Measurements from ENCODE around the genes RPS6KB2, AIP and ALDH3B2.

- PRO-cap = no peak
- RRBS = 89% methylated on average over 4 of the region's 10 CpGs
Measured at GRCh38 chr11:67404537-67405169, 770 bp downstream of the TBC1D10C start.

- PRO-cap = bidirectional peak, plus-strand start at chr11:67428494, minus-strand start at chr11:67428111
- RRBS = 2% methylated on average over 15 of the region's 55 CpGs
Measured at GRCh38 chr11:67428035-67428698, at the start of gene RPS6KB2. Gene RPS6KB2, plus strand, starts transcription at chr11:67428494.

DNA sequence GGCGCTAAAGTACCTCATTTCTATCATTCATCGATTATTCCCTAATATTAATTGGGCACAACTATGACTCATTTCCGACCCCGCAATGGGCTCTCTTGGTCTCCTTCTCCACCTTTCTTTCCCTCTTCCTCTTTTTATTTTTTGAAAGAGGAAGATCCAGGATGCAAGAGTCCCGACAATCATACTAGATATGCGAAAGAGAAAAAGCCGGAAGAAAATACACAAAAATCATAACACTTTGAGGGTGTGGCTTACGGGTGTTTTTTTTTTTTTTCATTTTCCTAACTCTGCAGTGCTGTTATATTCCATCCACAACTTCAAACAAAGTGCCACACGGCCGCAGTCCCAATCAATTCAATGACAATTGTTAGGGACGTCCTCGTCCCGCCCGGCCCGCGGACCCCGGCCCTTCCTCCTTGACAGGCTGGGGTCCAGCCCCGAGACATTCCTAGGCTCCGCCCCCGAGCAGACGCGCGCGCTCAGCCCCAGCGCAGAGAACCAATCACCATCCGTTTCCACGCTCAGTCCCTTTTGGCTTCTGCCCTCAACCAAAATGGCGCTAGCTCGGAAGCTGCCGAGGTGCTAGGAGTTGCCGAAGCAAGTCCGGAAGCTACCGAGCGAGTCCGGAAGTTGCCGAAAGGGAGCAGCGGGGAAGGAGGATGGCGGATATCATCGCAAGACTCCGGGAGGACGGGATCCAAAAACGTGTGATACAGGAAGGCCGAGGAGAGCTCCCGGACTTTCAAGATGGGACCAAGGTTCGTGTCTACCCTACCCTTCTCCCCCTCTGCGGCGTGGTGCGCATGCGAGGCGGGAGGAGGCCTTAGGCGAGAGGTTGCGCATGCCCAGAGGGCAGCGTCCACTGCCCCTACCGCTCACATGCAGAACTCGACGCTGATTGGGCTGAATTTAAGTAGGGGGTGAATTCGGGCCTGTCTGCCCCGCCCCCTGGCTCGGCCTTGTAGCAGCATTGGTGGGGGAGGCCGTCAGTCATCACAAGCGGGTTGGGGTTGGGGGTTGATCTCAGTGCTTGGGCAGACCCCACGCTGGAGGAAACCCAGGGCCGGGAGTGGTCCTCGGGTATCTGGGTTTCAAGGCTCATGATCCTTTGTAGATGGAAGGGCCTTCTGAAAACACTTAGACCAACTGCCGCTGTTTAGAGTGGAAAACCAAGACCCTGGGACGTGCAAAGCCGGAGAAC lies at the start of gene AIP:
Gene AIP (plus strand): TSS at position 527 of the 1,201 bp plus-strand sequence.
- PRO-cap = bidirectional peak, plus-strand start at position 551 of the sequence, minus-strand start at position 418 of the sequence; bidirectional peak, plus-strand start at position 1,037 of the sequence, minus-strand start at position 900 of the sequence
- RRBS = 6% methylated on average over 14 of the region's 67 CpGs

- PRO-cap = unidirectional peak, minus-strand start at chr11:67483912
- RRBS = no CpG with 5 or more reads among the region's 16 CpGs
Measured at GRCh38 chr11:67483701-67484607, 1.1 kb downstream of the AIP start.

GRCh38 chr11:67502464-67503070 lies 2.6 kb downstream of the PITPNM1 start:
- PRO-cap = no peak
- RRBS = 97% methylated on average over 10 of the region's 15 CpGs

DNA sequence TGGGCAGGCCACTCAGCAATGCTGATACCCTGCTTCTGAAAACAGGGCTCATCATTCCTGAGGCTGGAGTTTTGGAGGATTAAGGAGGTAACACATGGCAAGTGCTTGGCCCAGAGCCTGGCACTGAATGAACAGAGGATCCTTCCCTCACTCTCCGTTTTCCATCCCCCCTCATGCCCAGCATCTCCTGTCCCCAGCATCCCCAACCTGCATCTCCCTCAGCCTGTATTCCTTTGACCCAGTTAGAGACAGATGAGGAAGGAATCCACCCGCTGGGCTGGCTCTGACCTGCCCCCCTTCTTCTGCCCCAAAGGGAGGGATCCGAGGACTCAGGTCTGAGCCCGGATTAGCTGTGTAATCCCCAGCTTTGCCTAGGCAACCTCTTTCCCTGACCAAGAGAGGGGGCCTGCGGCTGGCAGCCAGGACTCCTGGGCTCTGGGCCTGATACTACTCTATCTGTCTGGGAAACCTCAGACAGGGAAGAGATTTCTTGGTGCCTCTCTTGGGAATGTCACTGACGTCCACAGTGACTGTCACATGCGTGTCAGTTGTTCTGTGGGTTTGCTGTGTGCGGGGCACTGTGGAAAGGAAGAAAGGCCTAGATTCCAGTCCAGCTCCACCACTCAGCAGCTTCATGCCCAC lies 1.5 kb upstream of the NDUFV1 start:
- PRO-cap = no peak
- RRBS = no CpG with 5 or more reads among the region's 8 CpGs

GRCh38 chr11:67613567-67614960 lies 7.3 kb downstream of the NDUFV1 start:
- PRO-cap = no peak
- RRBS = 84% methylated on average over 4 of the region's 33 CpGs

DNA sequence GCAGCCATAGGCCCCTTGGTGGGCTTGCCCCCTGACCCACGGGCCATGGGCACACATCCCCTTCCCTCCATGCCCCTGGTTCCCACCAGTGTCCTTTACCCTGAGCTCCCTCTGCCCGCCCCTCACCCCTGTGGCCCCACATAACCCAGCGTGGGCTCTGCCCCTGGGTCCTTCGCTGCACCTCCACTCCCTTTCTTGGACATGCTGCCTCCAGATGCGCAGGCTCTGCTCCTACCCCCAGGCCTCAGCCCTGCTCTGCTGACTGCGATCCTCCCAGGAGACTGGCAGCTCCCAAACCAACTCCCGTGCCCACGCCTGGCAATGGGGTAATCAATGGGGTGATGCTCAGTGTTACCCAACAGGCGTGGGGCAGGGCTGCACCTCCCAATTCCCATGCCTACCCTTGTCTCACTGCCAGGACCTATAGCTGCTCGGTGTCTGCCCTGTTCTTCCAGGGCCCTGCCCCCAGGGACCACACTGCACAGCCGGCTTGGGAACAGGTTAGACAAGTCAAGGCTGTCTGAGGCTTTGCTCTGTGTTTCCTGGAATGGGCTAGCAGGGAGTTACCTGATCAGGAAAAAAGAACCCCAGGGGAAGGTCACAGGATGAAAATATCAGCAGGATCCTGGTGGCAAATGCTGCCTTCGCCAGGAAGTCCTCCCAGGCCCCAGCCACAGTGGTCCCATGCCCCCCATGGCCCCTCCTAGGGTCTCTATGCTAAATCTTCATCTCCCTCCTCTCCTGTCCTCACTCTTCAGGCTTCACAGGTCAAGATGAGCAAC lies at the start of gene ALDH3B2:
Gene ALDH3B2 (minus strand): TSS at position 332 of the 782 bp plus-strand sequence.
- PRO-cap = no peak
- RRBS = no CpG with 5 or more reads among the region's 12 CpGs

DNA sequence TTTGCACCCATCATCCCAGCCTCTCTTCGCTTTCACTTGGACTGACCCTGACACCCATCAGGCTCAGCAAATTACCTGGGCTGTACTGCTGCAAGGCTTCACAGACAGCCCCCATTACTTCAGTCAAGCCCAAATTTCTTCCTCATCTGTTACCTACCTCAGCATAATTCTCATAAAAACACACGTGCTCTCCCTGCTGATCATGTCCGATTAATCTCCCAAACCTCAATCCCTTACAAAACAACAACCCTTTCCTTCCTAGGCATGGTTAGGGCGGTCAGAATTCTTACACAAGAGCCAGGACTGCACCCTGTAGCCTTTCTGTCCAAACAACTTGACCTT lies 88.5 kb upstream of the ALDH3B2 start:
- PRO-cap = no peak
- RRBS = no CpG with 5 or more reads among the region's 4 CpGs

DNA sequence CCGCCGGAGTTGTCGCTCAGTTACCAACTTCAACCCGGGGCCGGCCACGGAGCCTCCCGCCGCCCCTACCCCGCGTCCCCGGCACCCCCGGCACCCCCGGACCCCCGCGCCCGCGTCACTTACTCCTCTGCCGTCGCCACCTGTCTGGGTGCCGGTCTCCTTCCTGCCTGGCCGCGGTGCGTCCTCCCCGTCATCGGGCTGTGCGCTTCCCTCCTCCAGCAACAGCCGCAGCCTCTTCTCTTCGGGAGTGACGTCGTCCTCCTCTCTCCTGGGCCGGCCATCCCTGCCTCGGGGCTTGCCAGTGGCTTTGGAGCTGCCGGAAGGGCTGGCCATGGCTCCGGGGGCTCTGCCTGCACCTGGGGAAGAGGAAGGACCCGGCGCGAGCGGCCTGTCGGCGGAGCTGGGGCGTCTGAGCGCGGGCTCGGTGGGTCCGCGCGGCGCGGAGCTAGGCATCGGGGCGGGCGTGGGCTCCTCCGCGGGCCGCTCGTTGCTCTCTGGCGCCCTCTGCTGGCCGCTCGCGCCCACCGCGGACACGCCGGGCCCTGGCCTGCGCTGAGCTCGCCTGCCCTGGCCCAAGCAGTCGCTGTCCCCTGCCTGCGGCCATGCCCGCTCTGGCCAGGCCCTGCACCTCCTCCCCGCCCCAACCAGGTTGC lies 48.4 kb downstream of the UNC93B1 start:
- PRO-cap = no peak
- RRBS = no CpG with 5 or more reads among the region's 70 CpGs

- PRO-cap = no peak
- RRBS = 44% methylated on average over 32 of the region's 91 CpGs
Measured at GRCh38 chr11:68003071-68003939, 592 bp downstream of the UNC93B1 start.

- PRO-cap = no peak
- RRBS = no CpG with 5 or more reads among the region's 14 CpGs
Measured at GRCh38 chr11:68214665-68215089, 1.6 kb upstream of the KMT5B start.

- PRO-cap = bidirectional peak, plus-strand start at chr11:68298454, minus-strand start at chr11:68298275
- RRBS = 40% methylated on average over 7 of the region's 26 CpGs
Measured at GRCh38 chr11:68298146-68299084, 14.0 kb upstream of the LRP5 start.

- PRO-cap = no peak
- RRBS = no CpG with 5 or more reads among the region's 9 CpGs
Measured at GRCh38 chr11:68338274-68338822, 26.0 kb downstream of the LRP5 start.

DNA sequence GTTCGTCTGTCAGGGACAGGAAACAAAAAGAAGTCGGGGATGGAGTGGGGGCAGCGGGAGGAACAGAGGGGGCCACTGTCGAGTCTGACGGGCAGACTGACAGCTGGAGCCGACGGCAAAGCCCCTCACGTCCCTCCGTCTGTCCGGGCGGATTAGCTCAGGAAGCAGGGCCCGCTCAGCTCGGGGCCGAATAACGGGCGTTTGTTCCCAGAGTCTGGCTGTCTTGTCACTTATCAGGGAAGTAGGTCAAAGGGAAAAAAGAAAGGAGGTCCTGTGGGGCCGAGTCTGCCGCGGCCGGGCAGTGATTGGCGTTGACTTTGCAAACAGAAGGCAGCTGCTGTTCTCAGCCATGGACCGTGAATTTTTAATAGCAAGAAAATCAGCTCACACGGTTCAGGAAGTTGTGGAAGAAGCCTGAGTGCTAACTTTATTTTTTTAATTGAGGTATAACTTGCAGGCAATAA lies 61.7 kb downstream of the LRP5 start:
- PRO-cap = no peak
- RRBS = no CpG with 5 or more reads among the region's 23 CpGs

DNA sequence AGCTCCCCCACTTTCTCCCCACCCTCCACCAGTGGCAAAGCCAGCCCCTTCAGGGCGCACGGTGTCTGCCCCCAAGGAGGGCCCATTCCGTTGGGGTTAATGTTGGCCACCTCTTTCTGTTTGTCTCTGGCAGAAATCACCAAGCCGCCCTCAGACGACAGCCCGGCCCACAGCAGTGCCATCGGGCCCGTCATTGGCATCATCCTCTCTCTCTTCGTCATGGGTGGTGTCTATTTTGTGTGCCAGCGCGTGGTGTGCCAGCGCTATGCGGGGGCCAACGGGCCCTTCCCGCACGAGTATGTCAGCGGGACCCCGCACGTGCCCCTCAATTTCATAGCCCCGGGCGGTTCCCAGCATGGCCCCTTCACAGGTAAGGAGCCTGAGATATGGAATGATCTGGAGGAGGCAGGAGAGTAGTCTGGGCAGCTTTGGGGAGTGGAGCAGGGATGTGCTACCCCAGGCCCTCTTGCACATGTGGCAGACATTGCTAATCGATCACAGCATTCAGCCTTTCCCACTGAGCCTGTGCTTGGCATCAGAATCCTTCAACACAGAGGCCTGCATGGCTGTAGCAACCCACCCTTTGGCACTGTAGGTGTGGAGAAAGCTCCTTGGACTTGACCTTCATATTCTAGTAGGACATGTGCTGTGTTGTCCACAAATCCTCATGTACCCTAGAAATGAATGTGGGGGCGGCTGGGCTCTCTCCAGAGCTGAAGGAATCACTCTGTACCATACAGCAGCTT lies 22.1 kb upstream of the PPP6R3 start:
- PRO-cap = no peak
- RRBS = no CpG with 5 or more reads among the region's 23 CpGs

DNA sequence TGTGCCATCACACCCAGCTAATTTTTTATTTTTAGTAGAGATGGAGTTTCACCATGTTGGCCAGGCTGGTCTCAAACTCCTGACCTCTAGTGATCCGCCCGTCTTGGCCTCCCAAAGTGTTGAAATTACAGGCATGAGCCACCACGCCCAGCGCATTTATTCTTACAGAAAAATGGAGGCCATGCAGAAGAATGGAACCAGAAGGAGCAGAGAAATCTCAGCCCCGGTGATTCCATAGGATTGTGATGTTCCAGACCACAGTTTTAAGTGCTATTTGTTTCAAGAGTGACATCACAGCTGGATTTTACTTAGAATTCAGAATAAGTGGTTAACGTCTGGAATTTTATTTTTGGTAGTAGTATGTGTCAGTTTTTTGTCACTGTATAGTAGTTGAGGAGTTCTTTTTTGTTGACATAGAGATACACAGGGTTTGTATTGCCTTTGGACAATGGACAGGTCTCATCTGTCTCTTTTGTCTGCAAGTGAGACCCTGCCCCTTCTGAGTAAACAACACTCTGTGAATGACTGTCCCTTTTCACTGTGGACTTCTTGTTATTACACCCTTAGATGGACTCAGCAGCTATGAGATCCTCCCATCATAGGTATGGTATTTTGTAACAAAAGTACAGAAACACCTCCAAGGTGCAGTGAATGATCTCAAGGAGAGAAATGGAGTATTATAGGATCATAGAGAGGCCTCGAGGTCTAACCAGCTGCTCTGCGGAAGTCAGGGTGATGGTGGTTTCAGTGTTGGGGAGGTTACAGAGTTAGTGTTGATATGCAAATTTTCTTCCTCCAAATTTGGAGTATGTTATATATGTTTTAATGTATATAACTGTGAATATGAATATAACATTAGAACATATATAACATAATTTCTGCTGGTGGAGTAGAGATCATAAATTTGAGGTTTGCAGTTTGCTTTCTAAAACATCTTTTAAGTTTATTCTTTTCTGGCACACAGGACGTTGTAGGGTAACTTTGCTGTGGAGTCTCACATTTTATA lies 7.7 kb downstream of the PPP6R3 start:
- PRO-cap = bidirectional peak, plus-strand start at position 563 of the sequence, minus-strand start at position 551 of the sequence
- RRBS = no CpG with 5 or more reads among the region's 9 CpGs

DNA sequence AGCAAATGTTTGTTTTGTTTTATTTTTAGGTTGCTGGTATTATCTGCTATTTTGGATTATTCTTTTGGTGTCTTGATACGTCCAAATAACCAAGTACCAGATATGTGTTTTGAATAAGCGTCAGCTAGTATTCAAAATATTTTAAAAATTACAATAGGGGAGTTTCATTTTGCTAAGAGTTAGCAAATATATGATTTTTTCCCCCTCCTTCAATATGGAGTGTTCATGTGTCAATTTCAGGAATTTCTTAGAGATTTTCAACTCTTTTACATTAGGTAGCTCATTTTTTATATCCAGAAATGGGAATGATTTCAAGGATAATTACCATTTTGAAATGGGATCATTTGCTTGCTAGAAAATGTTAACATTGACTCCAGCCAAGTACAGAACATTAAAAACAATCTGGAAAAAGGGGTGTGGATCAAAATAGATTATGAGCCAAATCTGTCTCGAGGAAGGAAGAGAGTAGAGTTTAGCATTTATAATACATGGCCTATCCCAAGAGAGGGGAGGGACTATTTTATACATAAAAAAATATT lies 20.1 kb downstream of the PPP6R3 start:
- PRO-cap = no peak
- RRBS = no CpG with 5 or more reads among the region's 3 CpGs

DNA sequence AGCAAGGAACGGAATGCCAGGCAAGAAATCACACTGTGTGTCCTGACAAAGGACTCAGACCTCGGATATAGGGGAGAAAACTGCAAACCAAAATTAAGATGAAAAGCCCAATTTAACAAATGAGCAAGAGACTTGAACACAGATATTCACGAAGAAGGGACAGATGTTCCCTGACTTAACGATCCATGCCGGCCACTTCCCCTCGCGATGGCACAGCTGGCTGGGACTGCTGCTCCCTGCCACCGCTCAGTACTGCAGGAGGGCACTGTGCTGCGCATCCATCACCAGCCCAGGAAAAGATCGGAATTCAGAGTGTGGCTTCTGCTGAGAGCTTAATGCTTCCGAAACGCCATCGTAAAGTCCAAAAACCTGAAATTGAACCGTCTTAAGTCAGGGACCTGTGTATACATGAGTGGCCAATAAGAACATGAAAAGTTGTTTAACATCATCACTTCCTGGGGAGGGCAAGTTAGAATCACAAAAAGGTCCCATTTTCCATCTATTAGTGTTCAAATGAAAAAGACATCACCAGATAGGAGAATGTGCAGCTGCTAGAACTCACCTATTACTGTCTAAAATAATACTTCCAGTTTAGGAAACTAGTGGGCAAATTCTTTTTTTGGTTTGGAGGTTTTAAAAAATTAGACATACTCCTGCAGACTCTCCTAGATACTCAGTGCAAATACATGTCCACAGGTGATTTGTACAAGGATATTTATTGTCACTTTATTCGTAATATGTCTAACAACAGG lies 67.6 kb upstream of the GAL start:
- PRO-cap = no peak
- RRBS = no CpG with 5 or more reads among the region's 15 CpGs

- PRO-cap = no peak
- RRBS = no CpG with 5 or more reads among the region's 16 CpGs
Measured at GRCh38 chr11:68660497-68660952, 23.8 kb upstream of the GAL start.